Jurkat, Clone E6-1 (cell line): ENCODE results near the gene PLD4.

GRCh38 chr14:104802237-104803153 lies 1.6 kb downstream of the ZBTB42 start:
- RRBS = 100% methylated on average over 4 of the region's 29 CpGs

DNA sequence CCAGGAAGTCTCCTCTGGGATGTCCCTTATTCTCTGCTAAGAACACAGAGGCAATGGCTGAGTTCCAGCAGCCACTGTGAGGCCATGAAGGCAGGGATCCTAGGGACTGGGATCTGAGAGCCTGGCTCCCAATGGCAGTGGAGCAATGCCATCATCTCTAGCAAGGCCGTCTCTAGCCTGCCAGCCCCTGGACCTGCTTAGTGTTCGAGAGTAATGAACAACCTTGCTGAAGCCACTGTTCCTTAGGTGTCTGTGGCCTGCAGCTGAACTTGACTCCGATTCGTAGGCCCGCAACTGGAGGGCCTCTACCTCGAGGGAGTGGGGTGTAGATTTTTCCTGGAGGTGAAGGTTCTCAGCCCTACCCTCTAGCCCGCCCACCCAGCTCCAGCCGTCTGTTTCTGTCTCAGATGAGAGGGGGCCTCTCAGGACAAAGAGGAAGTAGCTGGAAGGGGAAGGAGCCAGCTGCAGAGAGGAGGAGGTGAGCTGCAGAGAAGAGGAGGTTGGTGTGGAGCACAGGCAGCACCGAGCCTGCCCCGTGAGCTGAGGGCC lies at the start of gene PLD4:
TSS of gene PLD4 (plus strand) at position 488 of the 549 bp plus-strand sequence.
- RRBS = no CpG with 5 or more reads among the region's 10 CpGs

DNA sequence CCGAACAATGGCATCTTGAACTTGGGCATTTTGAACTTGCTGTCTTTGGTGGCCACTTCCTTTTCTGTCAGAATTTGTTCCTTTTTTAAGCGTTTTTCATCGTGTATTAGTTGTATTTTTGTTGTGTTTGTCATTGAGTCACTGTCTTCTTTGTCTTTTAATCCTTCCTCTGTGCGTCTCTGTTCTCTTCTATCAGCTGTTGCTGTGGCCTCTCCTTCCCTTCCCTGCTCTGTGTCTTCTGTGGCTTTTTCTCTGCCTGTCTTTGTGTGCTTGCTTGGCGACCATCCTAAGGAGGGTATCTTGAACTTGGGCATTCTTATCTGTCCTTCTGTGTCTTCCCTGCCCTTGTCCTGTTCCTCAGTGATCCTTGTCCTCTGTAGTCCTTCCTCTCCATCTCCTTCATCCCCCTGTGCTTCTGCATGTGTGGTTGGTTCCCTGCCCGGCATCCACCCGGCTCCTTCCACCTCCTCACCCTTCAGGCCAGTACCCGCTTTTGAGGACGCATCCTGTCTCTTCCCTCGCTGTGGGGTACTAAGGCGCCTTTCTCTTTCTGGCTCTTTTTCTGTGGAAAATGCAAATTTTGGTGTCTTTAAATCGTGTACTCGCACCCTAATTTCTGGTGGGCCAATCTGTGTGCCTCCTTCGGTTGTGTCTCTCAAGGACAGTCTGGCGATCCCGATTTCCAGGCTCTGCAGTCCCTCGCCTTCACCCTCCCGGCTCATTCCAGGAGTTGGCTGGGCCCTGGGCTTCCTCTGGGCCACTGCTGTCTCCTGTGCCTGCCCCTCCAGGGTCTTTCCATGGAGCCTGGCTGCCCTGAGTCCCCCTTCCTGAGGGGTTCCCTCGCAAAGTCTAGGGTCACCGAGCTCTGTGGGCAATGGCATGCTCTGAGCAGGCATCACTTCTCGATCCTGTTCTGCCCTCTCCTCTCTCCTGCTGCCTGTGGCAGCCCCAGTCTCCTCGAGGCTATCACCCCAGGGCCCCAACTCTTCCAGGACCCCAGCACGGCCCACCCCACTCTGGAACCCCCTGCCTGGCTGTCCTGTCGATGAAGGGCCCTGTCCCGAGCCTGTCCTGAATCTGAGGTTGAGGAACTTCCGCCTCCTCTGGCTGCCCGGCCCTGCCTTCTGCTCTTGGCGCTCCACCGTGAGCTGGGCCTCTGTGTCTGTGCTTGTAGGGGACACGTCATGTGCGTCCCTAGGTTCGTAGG lies 24.4 kb downstream of the AHNAK2 start:
- RRBS = no CpG with 5 or more reads among the region's 32 CpGs

DNA sequence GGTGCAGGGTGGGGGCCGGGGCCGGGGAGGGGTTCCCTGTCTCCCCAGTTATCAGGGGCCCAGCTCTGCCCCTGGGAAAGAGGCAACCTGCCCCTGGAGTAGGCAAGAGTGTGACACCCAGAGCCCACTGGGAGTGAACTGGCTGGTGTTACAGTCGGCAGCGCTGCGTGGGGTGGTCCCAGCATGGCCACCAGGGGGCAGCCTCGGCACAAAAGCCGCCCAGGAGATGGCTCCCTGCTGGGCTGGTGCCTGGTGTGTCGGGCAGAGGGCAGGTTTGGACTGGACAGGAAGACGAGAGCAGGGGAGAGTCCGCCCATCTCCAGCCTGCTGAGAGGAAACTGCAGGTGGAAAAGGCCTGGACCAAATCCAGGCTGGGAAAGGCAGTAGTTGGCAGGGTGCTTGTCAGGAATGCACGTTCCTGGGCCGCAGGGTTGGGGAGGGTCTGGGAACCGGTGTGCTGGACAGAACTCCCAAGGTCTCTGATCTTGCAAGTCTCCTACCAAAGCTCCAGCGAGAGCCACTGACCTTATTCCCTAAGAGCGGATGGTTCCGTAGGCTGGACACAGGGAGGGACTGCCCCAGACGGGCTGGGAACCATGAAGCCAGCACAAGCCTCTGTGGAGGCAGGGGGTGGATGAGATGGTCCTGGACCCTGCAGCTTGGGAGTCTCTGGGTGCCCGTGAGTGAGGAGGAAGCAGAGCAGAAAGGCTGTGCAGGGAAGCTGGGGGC lies 1.9 kb downstream of the AHNAK2 start:
- RRBS = no CpG with 5 or more reads among the region's 18 CpGs

DNA sequence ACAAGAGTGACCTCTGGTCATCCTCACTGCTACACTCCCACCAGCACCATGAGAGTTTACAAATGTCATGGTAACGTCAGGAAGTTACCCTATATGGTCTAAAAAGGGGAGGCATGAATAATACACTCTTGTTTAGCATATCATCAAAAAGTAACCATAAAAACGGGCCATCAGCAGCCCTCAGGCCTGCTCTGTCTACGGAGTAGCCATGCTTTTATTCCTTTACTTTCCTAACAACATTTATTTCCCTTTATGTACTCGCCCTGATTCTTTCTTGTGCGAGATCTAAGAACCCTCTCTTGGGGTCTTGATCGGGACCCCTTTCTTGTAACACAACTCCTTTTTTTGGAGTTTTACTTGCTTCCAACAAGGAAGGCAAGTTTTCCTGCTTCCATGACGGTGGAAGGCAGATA lies 11.8 kb upstream of the CDCA4 start:
- RRBS = no CpG with 5 or more reads among the region's 7 CpGs

GRCh38 chr14:105034199-105034884 lies 13.5 kb upstream of the CDCA4 start:
- RRBS = no CpG with 5 or more reads among the region's 20 CpGs

DNA sequence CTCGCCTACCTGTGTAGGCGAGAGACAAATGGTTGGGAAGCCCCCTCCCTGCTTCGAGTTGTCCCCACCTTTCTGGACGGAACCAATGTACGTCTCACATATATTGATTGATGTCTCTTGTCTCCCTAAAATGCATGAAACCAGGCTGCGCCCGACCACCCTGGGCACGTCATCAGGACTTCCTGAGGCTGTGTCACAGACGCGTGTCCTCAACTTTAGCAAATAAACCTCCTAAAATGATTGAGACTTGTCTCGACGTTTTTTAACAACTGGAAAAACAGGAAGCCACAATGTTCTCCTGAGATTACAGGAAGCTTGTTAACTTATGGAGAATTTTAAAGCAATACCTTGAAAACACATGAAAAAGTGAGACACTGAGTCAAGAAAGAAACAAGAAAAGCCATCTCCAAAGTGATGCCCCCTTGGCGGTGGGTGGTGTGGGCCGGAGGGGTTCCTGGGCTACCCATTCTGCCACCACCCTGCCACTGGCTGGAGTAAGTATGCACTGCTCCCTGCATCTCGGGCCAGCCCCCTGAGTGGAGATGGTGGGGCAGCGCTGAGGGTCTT lies 5.6 kb downstream of the GPR132 start:
- RRBS = no CpG with 5 or more reads among the region's 16 CpGs

DNA sequence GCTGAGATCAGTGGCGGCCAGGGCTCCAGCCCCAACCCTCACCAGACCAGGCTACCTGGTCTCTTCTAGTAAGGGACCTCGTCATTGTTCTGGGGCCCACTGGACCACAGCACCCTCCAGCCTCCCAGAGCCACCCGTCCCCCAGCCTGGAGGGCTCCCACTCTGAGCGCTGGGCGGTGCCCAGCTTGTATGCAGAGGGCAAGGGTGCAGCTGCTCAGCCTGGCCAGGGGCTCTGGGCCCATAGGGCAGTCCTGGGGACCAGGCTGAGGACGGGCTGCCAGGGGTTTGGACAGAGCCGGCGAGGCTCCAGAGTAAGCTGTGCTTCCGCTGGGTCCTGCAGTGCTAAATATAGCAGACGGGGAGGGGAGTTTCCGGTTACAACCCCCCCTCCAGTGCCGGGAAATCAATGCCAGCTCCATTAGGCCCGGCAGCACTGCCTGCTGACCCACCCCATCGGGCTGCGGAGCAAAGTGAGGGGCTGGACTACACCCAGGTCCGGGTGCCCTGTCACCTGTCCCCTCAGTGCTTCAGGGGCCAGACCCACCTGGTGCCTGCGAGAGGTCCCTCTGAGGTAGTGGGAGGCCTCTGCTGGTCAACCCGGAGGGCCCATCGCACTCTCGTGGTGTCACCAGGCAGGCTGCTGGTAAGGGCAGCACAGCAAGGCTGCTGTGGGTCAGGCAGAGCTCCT lies 2.4 kb upstream of the JAG2 start:
- RRBS = 21% methylated on average over 9 of the region's 20 CpGs

DNA sequence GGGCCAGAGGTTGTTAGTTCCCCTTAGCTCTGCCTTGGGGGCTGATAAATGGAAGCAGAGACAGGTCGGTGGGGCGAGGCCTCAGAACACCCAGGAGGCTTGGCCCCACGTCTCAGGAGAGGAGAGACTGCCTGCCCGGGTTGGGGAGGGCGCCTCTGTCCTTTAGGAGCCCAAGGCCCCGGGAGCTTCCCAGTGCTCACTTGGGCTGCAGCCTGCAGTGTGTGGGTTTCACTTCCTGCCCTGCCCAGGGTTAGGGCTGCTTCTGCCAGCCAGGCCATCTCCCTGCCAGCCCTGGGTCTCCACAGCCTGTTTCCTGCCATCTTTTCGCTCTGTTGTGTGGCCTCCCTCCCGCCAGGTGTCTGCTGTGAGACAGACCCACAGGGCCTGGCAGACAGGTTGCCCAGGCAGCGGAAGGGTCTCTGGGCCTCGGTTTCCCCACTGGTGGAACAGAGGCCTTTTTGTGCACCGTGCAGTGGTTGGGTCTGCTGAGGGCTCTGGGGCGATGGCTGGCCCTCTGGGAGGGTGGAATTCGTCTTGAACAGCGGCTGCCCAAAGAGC lies 8.1 kb upstream of the TEX22 start:
- RRBS = no CpG with 5 or more reads among the region's 14 CpGs

DNA sequence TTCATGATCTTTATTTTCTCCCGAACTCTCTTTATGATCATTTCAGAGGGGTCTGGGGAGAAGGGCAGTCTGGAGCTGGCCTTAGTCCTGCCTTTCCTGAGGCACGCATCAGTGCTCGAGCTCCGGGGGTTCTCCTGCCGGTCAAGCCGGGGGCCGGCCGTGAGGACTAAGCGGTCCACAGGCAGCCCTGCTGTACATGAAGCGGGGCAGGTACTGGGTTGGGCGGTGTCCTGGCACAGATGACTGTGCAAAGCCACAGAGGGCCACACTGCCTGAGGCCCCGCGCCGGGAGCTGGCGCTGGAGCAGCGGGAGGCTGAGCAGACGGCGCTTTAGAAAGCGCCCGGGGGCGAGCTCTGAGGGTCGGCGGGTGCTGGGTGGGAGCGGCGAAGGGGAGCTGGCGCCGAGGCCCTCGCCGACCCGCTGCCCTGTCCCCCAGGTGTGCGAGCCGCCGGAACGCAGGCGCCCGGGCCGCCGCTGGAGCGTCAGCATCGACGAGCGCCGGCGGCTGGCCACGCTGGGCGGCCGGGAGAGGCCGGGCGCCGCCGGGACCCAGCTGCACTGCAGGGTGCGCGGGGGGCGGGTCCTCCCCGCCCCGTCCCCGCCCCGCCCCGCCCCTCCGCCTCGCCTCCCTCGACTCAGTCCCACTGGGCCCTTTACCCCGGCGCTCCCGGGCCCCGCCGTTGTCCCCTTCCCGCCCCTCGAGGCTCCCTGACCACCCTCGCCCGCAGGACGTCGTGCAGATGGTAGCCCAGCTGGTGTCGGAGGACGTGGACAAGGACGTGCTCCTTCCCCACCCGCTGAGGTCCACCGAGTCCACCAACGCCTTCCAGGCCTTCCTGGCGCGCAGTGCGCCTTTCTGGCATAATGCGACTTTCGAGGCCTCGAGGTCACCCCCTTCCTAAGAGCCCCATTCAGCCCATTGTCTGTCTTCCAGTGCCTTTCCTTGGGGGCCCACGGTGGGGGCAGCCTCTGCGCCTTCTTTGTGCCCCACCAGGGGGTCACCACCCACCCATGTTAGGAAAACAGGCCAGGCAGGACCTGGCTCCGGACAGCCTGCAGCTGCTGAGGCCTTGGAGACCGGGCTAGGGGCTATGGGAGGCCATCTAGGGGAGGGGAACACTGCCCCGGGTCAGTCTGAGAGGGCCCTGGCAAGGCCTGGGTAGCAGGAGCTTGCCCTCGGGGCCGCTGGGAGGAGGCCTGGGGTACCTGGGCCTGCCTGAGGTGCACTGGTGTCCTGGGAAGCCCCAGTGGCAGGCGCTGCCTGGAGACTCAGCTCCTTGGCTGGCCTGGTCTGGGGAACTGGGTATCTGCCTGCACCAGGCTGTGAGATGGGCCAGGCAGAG lies 8.2 kb upstream of the MTA1 start:
- RRBS = 42% methylated on average over 22 of the region's 93 CpGs

- RRBS = 80% methylated on average over 6 of the region's 49 CpGs
Measured at GRCh38 chr14:105441921-105443335, 22.8 kb downstream of the MTA1 start.

DNA sequence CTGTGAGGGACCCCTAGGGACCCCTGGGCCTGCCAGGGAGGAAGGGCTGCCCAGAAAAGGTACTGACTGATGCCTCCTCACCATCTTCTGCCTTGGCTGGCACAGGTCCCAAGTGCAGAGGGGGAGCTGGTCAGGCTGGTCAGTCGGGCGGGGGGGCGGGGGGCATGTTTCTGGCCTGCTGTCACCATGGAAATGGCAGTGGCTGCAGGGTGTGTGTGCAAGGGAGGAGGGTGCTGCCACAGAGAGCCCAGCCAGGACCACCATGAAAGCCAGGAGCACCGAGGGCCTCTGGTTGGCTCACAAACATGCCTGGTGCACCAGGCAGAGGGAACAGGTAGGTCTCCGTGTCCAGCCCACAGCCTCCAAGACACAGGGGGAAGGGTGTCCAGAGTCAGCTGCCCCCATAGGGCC lies 1.4 kb upstream of the CRIP2 start:
- RRBS = no CpG with 5 or more reads among the region's 5 CpGs

DNA sequence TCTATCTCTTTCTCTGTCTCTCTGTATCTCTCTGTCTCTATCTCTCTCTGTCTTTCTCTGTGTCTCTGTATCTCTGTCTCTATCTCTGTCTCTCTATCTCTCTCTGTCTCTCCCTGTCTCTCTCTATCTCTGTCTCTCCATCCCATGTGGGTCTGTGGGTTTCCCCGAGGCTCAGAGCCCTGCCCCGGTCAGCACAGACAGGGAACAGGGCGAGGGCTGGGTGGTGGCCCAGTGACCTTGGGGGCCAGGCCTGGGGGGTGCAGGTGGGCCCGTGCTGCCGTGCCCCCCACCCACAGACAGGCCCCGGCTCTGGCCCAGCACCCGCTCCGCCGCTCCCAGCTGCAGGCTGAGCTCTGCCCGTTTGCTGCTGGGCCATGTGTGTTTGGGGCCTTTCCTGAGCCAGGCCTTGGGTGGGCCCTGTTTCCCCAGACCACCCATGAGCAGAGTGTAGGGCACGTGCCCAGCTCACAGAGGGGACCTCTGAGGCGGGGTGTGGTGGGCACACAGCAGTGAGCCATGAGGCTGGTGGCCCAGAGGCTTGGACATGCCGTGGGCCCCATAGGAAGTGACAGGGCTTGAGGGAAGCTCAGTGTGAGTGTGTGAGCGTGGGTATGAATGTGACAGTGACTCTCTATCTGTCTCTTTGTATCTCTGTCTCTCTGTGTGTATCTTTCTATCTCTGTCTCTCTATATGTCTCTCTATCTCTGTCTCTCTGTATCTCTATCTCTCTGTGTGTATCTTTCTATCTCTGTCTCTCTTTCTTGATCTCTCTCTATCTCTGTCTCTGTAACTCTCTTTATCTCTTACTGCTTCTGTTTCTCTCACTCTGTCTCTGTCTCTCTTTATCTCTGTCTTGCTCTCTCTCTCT lies 51.1 kb downstream of the TMEM121 start:
- RRBS = no CpG with 5 or more reads among the region's 14 CpGs

DNA sequence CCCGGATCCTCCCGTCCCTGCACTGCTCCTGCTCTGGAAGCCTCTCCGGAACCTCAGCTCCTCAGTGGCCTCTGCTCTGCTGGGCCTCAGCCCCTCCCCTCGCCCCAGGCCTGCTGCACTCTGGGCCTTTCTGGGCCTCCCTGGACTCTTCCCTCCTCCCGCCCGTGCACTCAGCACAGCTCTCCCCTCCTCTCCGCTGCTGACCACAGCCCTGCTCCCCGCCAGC lies 102.2 kb downstream of the TMEM121 start:
- RRBS = no CpG with 5 or more reads among the region's 8 CpGs

- RRBS = no CpG with 5 or more reads among the region's 10 CpGs
Measured at GRCh38 chr14:105775636-105775991, 249.2 kb downstream of the TMEM121 start.

DNA sequence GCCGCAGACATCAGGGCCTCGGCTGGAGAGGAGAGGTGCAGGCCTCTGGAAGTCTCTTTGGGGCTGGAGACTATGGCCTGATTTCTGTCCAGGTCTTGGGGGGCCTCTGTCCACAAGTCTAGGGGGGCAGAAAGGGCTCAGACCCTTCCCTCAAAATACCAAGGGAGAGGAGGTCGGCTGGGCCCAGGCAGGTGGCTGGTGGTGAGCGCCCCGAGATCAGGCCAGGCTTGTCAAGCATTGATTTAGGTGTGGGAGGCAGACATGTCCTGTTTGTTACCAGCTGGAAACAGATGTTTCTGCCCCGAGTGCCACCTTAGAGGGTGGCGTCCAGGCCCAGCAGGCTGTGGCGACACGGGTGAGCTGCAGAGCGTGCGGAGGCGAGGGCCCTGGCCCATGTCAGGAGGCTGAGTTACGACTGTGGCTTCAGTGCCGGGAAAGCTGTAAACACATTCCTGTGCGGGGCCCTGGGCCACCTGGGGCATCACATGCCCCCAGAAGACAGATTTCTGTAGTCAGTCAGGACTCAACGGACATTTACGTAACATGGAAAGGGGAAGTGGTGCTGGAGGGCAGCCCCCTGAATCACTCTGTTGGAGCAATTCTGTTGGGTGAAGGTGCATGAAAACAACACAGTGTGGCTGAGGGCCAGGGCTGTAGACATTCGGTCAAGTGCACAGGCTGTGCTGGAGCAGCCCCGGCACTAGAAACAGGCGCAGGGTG lies 291.5 kb downstream of the TMEM121 start:
- RRBS = no CpG with 5 or more reads among the region's 20 CpGs

DNA sequence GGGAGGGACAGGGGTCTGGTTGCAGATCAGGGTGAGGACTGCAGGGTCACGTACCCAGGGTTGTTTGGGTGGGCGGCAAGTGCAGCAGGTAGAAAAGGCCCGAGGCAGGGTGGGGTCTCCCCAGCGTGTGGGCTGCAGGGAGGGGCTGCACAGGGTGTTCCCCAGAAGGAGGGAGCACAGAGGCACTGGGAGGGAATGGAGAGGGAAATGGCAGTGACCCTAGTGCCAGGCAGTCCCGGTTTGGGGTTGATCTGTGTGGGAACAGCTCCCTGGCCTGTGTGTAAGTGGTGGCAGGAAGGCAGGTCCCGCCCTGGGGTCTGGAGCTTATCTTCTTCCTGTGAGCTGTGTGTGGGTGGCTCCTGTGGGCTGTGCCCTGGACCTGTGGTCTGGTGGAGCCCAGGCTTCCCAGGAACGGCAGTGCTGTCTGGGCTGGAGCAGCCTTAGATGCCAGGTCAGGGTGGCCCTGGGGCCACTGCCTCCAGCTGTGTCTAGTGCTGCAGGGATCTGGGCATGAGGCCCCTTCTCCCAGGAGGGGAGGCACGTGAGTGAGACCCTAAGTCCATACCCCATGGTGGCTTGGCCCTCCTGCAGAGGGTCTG lies 363.4 kb downstream of the TMEM121 start:
- RRBS = no CpG with 5 or more reads among the region's 8 CpGs

DNA sequence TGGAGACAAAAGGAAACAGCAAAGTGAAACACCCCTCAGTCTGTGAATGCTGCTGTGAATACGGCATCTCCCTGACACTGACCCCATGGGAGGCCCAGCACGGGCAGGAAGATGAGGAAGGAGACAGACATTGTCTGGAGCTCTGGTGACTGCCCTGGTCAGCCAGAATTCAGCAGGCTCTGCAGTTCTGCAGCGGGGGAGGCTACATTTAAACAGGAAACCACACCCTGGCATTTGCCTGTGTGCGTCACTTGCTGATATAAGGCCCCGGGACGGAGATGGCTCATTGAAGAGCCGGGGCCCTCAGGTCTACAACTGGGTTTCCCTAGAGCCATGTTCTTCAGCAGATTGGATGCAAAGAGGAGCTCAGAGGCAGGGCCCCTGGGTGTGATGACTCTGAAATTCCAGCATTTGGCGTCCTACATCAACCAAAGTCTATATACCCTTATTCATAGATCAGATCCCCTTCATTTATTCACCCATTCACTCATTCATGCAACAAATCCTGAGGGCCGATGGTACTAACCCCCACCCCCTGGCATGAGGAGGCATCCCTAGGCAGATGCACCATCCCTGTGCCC lies 413.8 kb downstream of the TMEM121 start:
- RRBS = no CpG with 5 or more reads among the region's 9 CpGs

GRCh38 chr14:106557290-106557795 lies 1031.0 kb downstream of the TMEM121 start:
- RRBS = no CpG with 5 or more reads among the region's 3 CpGs

DNA sequence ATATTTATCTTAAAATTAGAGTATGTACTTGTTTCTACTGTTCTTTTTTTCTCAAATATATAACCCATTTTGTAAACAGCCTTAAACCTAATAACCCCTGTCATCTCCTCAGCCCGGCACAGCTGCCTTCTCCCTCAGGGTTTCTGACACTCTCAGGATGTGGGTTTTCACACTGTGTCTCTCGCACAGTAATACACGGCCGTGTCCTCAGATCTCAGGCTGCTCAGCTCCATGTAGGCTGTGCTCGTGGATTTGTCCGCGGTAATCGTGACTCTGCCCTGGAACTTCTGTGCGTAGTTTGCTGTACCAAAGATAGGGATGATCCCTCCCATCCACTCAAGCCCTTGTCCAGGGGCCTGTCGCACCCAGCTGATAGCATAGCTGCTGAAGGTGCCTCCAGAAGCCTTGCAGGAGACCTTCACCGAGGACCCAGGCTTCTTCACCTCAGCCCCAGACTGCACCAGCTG lies 1188.2 kb downstream of the TMEM121 start:
- RRBS = no CpG with 5 or more reads among the region's 11 CpGs